Measurements from ENCODE around the gene SNRK.

GRCh38 chr3:43285925-43286702 lies at the start of gene SNRK:
SNRK (plus strand) TSS chr3:43286540.
- PRO-cap, 8 experiments, result peak in 8 of 8 experiments; most common plus-strand start chr3:43286615 (in 5); most common minus-strand start chr3:43286376 (in 3)

DNA sequence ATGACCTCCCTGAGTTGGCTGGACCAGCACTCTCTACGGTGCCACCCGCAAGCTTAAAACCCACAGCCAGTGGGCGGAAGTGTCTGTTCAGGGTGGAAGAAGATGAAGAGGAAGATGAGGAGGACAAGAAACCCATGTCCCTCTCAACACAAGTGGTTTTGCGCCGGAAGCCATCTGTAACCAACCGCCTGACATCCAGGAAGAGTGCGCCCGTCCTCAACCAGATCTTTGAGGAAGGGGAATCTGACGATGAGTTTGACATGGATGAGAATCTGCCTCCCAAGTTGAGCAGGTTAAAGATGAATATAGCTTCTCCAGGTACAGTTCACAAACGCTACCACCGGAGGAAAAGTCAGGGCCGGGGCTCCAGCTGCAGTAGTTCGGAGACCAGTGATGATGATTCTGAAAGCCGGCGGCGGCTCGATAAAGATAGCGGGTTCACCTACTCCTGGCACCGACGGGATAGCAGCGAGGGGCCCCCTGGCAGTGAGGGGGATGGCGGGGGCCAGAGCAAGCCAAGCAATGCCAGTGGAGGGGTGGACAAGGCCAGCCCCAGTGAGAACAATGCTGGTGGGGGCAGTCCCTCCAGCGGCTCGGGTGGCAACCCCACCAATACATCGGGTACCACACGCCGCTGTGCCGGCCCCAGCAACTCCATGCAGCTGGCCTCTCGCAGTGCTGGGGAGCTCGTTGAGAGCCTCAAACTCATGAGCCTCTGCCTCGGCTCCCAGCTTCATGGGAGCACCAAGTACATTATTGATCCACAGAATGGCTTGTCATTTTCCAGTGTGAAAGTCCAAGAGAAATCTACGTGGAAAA lies 61.4 kb downstream of the SNRK start:
- PRO-cap, 8 experiments, result peak in 5 of 8 experiments; most common plus-strand start position 584 of the sequence (in 4)

DNA sequence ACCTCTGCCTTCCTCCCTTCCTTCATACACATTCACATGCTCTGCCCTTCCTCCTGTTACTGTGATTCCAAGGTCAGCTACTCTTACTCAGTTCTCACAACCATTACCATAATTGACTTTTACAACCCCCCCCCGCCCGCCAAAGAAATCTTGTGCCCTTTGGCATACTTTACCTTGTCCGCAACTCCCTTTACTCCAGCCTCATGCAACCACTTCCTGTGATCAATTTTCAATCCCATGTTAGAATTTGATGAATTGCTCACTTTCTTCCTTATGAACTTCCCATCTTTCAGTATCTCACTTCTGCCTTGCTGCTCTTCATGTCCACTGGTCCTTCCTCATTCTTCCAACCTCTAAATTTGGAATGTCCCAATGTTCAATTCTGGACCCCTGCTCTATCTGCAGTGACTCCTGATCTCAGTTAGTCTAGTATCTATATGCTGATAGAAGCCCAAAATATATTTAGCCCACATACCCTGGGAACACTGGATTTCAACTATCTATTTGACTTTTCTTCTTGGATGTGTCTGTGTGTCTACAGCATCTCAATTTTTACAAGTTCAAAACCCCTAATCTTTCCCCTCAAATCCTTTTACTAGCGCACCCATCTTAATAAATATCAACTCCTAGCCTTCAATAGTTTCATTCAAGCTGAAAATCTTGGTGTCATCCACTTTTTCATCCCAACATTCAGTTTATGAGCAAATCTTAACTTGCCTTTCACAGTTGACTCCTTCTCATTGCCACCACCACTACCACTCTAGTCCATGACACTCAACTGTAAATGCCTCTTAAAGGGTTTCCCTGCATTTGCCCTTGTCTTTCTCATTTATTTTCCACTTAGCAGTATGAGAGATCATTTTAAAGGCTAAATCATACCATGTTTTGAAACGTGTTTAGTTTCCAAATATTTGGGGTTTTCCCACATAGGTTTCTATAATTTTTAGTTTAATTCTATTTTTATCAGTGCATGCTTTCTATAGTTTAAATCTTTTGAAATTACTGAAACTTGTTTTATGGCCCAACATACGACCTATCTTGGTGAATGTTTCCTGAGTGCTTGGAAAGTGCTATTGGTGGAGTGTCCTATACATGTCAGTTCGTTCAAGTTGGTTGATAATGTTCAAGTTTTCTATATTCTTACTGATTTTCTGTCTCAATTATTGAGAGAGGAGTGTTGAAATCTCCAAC lies 65.5 kb downstream of the SNRK start:
- PRO-cap, 8 experiments, result peak in 1 of 8 experiments; most common plus-strand start position 510 of the sequence (in 1)

GRCh38 chr3:43423021-43423344 lies 136.6 kb downstream of the SNRK start:
- PRO-cap, 8 experiments, result no peak in any of the 8 experiments

- PRO-cap, 8 experiments, result no peak in any of the 8 experiments
Measured at GRCh38 chr3:43423363-43423604, 136.9 kb downstream of the SNRK start.

DNA sequence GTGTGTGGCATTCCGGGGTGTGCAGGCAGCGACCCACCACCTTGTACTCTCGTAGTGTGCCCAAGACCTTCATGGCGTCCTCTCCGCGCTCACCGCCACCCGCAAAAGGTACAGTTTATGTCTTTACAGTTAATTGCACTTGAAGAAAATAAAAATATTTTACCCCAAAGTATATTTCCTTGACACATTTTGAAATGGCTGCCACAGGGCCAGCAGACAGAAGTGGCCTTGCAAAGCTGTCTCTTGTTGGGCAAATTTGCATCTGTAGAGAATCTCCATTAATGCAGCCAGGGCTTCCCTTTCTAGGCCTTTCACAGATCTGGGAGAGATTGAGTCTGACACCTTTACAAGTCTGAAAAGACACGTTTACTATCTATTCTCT lies 136.0 kb downstream of the ANO10 start:
- PRO-cap, 8 experiments, result no peak in any of the 8 experiments

DNA sequence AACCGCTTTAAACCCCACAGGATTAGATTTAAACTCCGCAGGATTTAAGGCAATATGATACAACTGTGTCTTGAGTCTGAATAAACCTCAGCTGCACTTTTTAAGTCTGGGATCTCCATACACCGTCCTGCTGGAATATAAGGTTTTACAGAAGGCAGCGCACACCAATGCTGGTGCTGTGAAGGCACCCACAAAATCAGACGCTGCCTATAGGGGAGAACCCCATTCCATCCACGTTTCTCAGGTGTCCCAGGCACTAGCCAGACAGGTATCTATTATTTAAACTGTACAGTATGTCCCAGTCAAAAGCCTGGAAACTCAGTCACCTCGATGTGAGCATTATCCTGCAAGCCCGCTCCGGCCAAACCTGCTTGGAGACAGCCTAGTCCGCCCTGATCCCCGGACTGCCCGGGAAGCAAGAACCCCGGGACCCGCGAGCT lies 750 bp downstream of the ANO10 start:
- PRO-cap, 8 experiments, result no peak in any of the 8 experiments

DNA sequence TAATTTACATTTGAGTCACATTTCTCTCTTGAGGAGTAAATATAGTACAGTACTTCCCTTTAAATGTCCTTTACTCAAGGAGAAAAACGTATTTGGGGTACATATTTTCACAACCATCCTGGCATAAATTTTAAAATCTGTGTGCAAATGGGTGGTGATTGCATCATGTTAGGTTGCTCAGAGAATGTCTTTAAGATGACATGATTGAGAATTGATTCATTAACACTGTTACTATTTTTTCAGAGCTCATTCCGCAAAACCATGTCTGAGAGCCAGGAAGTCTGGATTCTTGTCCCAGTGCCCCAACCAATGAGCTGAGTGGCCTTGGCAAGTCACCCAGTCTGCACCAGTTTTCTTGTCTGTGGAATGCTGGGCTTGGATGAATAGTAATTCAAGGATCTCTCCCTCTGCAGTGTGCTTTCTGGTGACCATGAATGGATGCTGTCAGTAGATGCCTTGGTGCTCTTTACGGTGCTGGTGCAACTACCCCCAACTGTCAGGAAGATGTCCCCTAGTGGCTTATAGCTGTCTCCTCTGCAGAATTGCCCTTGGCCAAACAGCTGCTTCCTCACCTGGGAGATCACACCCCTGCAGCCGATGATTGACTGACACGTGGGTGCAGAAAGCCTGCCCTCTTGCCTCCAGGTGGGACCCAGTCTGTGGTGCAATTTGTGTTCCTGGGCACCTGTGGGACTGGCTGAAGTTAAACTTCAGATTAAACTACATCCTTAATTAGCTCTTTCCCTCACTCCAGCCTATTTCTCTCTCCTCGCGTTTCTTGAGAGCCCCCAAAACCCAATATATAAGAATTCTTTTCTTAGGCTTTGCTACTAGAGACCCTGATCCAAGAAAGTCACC lies 43.1 kb downstream of the ABHD5 start:
- PRO-cap, 8 experiments, result peak in 2 of 8 experiments; most common plus-strand start position 138 of the sequence (in 1)

DNA sequence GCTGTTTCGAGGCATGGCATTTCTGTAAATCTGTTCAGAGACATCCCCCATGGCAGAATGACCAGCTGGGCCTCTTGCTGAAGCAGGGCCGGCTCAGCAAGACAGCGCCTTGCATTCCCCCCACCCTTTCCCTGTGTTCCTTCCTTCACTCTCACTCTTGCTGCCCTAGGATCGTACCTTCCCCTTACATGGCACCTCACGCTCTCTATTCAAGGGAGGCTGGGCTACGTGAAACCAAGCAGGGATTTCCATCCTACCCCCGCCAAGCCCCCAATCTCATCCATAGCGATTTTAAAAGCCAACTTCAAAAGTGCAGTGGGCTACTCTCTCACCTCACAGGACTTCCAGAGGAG lies 192.5 kb downstream of the ABHD5 start:
- PRO-cap, 8 experiments, result no peak in any of the 8 experiments

DNA sequence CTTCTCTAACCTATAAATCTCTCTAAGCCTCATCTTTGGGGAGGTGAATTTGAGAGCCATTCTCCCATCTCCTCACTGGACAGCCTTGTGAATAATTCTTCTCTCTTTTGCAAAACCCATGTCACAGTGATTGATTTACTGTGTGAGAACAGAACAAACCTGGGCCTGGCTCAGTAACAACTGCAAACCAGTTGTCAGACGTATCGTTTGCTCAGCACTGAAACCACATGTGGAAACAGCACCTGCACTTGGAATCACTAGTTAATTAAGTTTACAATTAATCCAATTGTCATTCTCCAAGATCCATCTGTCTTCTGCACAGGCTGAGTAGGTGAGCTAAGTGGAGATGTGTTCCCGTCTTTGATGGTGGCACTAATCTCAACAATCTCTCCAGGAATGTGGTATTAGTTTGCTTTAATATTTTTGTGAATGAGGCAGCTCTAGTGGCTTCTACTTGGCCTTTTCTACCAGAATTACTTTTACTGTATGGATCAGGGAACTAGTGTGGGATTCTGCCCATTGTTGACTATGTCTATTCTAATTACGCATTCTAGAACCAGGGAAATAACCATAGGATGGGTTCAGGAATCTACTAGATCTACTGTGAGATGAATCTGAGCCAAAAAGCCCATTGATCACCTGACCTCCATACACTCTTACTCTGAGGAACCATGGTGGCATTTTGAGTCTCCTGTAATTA lies 42.1 kb downstream of the ZNF445 start:
- PRO-cap, 8 experiments, result no peak in any of the 8 experiments

- PRO-cap, 8 experiments, result no peak in any of the 8 experiments
Measured at GRCh38 chr3:44447037-44447905, 30.2 kb downstream of the ZNF445 start.

DNA sequence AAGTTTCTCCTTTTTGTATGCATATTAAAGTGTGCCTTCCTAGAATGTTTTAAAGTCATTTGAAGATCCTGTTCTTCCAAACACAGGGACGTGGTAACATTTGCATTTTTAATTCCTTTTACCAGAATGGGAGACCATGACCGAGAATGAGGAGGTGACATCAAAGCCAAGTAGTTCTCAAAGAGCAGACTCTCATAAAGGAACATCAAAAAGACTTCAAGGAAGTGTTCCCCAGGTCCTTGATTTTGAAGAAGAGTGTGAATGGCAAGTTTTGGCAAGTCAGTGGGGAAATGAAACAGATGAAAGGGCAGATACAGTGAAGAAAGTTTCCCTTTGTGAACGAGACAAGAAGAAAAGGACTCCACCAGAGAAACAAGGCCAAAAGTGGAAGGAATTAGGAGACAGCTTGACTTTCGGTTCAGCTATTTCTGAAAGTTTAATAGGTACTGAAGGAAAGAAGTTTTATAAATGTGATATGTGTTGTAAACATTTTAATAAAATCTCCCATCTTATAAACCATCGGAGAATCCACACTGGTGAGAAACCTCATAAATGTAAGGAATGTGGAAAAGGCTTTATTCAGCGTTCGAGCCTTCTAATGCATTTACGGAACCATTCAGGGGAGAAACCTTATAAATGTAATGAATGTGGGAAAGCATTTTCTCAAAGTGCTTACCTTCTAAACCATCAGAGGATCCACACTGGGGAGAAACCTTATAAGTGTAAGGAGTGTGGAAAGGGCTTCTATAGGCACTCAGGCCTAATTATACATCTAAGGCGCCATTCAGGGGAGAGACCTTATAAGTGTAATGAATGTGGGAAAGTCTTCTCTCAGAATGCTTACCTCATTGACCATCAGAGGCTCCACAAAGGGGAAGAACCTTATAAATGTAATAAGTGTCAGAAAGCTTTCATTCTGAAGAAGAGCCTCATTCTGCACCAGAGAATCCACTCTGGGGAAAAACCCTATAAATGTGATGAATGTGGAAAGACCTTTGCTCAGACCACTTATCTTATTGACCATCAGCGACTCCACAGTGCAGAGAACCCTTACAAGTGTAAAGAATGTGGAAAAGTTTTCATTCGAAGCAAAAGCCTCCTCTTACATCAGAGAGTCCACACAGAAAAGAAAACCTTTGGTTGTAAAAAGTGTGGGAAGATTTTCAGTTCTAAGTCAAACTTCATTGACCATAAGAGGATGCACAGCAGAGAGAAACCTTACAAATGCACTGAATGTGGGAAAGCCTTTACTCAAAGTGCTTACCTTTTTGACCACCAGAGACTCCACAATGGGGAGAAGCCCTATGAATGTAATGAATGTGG lies 6.3 kb upstream of the ZNF35 start:
- PRO-cap, 8 experiments, result no peak in any of the 8 experiments

DNA sequence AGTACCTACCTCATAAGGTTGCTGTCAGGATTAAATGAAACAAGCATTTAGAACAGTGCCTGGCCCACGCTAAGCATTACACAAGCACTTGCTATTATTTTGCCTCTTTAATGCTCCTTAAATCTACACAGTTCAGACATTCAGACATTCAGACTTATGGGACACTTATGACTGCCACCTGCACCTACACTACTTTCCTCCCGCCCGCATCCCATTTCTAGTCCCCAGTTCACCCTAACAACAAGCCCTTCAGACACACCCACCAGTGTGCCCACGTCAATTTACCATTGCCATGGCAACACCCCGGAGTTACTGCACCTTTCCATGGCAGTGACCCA lies 27.5 kb upstream of the ZNF502 start:
- PRO-cap, 8 experiments, result peak in 2 of 8 experiments; most common minus-strand start position 191 of the sequence (in 1)

GRCh38 chr3:44799032-44799435 lies 37.4 kb downstream of the KIF15 start:
- PRO-cap, 8 experiments, result no peak in any of the 8 experiments

DNA sequence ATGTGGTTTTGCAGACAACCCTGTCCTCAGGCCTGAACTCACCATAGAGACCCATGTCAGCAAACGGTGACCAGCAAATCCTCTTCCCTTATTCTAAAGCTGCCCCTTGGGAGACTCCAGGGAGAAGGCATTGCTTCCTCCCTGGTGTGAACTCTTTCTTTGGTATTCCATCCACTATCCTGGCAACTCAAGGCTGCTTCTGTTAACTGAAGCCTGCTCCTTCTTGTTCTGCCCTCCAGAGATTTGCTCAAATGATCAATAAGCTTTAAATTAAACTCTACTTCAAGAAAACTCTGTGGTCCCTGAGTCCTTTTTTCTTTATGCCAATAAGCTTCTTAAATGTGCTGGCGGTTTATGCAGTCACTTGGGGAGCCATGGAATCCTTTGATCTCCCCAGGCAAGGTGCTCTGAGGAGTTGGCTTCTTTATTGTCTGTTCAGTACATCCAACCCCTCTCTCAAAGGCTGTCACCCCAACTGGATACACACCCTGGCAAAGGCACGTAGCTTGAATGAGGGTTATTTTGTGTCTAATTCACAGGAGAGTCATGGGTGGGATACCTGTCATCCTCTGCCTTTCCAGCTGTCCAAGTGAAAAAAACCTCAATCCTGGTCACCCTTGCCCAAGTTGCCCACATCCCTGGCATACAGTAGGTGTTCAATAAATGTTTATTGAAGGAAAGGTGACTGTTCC lies 40.0 kb downstream of the TGM4 start:
- PRO-cap, 8 experiments, result no peak in any of the 8 experiments

DNA sequence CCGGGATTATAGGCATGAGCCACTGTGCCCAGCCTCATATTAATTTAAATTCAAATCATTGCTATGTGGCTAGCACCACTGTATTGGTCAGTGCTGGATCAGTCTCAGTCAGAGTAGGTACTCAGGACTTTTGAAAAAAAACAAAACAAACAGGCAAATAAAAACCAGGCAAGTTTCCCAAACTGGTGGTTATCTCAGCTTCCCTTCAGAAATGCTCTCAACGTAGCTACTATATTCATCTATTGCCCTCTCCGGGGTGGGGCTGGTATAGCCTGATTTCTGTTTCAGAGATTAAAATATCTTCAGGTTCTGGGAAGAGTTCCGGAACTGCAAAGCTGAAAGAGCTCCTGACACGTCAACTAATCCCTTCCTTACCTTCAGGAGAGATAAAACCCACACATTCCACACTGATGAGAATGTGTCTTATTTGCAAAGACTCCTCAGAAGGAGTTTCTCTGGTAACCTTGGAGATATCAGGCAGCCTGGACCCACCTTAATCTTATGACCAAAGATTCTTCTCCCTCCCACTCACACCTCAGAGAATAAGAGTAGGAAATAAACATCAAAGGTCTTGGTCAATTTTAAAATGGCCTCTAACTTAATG lies 54.0 kb downstream of the CDCP1 start:
- PRO-cap, 8 experiments, result no peak in any of the 8 experiments

- PRO-cap, 8 experiments, result no peak in any of the 8 experiments
Measured at GRCh38 chr3:45163878-45164392, 17.8 kb upstream of the CDCP1 start.

GRCh38 chr3:45211639-45212386 lies 14.3 kb downstream of the TMEM158 start:
- PRO-cap, 8 experiments, result no peak in any of the 8 experiments

- PRO-cap, 8 experiments, result no peak in any of the 8 experiments
Measured at GRCh38 chr3:45366387-45366738, 22.0 kb upstream of the LARS2 start.

GRCh38 chr3:45608955-45609350 lies 14.4 kb downstream of the LIMD1 start:
- PRO-cap, 8 experiments, result no peak in any of the 8 experiments

Data from peripheral blood mononuclear cell (primary cell).